ENCODE measurements around a stretch of chr10.

DNA sequence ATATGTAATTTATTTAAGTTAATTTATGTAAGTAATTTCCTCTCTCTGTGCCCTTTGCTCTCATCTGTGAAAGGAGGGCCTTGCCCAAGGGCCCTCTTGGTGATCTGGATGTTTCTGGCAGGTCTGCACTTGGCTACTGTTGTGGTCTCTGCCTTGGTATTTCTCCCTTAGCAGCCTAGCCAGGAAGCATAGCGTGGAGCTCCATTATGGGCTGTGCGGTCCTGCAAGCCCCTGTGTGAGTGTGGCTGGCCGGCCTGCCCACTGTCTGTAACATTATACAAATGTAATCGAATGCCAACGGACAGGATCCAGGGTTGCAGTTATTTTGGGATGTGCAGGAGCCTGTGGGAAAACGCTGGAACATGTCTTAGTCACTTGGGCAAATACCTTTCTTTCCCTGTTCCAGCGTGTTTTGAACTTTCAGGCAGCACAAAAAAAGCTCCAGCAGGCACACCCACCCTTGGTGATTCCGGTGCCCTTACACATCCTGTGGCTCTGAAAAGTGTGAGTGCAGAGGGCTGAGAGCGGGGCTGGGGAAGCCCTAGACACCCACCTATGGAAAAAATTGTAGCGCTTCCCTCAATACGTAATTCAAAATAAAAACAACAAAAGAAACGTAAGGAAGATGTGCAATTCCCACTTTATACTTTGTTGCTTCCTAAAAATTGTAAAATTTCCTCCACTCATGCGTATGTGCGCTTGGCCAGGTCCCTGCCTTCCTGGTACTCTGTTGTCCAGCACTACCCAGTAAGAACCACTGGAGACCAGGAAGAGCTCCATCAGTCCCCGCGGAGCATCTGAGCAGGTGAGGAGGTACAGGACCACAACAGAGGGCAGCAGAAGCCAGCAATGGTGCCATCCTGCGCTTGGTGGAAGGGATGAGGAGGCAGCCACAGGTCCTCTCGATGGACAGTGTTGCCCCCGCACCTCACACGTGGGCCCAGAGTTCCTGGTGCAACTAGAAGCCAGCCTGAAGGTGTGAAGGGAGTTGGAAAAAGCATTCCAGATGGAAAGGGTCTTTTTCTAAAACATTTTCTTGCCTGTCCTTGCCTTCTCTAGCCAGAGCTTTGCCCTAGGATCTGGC, 29.7 kb downstream of the BAG3 start:
- RRBS, result no CpG with 5 or more reads among the region's 20 CpGs

DNA sequence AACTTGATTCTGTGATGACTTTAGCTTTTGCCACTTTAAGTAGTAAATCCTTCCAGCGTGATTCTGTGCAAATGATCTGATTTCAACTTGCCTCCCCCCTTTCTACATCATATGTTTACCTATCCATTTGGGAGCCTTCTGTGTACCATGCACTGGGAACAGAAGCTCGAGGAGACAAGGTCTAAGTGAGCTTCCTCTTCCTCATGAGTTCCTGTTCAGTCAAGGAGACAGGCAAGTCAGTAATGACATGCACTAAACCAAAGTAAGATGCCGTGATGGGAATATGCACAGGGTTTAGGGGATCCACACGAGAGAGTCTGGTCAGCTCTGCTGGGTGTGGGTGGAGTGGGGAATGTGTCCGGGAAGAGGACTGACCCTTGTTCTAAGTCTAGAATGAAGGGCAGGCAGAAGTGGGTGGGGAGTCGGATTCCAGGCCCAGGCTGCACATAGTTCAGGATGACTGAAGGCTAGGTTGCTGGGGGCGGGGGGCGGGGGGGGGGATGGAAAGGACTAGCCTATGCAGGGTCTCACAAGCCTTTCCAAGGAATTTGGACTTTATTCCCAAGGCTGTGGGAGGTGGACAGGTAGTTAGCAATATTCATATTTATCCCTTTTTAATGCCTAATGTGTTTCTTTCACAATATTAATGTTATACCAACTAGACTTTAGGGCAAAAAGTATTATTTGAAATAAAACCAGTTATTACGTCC, 17.5 kb downstream of the INPP5F start:
- RRBS, result no CpG with 5 or more reads among the region's 9 CpGs

DNA sequence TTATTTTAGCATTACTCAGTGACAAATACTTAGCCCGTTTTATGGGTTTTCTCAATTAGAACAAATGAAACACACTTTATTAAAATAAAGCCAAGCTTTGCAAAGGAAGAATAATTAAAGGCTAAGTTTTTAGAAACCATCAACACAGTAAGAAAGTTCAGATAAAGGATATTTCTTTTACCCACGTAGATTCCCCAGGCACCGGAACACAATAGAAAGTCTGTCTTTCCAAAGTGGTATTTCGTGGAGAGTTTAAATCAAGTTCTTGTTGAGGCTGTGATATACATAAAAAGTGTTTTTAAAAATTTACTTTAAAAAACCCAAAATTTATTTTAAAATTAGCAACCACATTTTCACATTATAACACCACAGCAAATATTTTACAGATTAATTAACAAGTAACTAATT, 15.5 kb downstream of the MCMBP start:
- RRBS, result no CpG with 5 or more reads among the region's 4 CpGs

DNA sequence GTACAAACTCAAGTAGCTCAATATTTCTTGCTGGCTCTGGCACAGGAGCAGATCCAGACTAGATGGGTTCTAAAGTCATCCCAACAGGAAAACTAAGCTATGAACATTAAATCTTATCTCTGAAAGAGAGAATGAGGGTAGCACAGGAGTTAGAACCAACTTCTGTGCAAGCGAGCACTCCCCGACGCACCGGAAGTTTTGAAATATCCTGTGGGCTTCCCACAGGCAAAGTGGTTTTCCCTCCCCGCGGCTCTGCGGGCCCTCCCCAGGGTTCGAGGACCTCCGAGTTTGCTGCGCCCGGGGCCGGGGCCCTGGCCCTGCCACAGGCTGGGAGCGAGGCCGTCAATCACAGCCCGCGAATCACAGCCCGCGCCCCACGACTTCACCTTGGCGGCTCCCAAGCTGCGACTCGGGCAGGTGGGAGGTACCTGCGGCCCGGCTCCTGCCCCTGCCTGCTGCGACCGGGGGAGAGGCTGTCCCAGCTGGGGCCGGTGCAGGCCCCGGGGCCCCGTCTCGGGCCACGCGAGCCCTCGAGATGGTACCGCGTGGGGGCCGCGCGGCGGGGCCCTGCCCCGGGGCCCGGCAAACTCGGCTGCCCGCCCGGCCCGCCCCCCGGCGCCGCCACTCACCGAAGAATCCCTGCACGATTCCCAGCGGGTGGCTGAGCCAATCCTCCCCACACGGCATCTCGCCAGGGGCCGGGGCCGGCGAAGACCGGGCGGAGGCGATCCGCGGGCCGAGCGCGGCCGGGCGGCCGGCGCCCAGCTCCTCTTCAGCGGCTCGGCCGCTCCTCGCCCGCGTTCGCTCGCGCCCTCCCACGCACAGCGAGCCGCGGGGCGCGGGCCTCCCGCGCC, 518 bp downstream of the MCMBP start:
- RRBS, result 2% methylated on average over 26 of the region's 85 CpGs

DNA sequence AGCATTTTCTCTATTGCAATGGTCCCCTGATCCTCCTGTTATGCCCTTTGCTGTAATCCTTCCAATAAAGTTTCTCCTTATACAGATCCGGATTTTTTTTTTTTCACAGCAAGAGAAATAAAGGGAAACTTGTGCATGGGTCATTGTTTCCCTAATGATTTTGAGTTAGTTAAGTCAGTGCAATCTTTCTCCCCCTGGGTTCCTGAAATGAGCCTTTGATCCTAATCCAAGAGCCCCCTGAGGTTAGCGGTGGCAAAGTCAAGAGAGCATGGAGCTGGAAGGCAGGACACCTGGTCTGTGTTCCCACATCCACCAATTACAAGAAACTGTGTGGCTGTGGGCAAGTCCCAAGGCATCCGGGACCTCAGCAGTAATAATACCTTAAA, 129.4 kb upstream of the WDR11 start:
- RRBS, result no CpG with 5 or more reads among the region's 3 CpGs

- RRBS, result no CpG with 5 or more reads among the region's 11 CpGs
Observed at GRCh38 chr10:120880109-120880719, 29.1 kb downstream of the WDR11 start.

DNA sequence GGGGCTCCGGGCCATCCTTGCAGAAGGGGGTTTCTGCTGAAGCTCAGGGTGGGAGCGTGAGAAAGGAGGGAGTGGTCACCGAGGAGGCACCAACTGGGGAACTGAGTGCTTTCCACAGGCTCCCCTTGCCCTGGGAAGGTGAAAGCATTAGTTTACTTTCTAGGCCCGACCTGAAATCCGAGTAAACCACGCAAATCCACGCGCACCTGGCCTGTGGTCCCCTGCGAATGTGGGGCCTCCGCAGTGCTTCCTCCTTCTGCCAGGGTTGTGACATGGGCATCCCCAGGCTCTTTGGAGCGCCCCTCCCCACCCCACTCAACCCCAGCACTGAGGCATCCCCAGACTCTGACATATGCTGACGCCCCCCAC, 129.0 kb downstream of the WDR11 start:
- RRBS, result 73% methylated on average over 1 of the region's 12 CpGs

- RRBS, result no CpG with 5 or more reads among the region's 10 CpGs
Observed at GRCh38 chr10:121459970-121460505, 138.2 kb downstream of the FGFR2 start.

DNA sequence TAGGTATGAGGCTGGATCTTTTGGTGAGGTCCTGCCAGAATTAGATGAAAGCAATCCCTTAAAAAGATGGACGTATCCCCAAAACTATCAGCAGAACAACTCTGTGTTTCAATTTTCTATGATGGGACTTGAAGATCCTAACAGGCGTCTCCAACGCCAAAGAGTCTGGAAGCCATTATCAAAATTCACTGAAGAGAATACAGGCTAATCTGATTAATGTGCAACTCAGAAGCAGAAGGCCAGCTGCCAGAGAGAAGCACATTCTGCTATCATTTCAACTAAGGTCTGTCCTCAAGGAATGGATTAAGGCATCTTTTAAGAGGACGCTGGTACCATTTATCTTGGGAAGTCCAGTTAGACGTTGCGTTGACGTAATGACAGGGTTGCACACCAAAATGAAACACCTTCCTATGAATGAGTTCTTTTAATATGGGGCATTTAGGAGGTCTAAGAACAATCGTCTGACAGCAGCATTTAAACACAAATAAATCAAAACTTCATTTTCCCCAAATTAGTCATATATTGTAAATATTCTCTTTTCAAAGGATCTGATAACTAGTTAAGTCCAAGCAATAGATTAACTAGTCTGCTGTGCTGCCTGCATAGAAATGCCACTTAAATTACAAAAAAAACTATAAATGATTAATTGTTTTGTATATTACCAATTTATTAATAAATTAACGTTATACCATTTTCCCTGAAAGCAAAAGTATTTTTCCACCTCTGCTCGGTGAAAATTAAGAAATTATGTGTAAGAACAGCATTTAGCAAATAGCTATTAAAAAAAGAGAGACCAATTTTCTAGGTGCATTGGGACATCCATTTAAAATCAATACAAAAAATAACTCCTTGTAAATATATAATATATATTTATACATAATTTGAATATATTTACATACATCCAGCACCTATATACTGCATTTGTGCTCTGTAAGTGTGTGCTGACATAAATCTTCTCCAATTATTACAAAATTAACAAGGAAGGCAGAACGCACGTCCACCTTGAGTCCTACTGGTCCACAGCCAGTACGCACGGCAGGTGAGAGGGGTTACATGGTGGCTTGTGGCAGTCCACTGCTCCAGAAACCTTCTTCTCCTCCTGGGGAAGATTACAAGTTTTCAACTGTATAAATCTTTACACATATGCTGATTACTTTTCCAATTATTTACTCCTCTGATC, 119.3 kb downstream of the FGFR2 start:
- RRBS, result no CpG with 5 or more reads among the region's 14 CpGs

DNA sequence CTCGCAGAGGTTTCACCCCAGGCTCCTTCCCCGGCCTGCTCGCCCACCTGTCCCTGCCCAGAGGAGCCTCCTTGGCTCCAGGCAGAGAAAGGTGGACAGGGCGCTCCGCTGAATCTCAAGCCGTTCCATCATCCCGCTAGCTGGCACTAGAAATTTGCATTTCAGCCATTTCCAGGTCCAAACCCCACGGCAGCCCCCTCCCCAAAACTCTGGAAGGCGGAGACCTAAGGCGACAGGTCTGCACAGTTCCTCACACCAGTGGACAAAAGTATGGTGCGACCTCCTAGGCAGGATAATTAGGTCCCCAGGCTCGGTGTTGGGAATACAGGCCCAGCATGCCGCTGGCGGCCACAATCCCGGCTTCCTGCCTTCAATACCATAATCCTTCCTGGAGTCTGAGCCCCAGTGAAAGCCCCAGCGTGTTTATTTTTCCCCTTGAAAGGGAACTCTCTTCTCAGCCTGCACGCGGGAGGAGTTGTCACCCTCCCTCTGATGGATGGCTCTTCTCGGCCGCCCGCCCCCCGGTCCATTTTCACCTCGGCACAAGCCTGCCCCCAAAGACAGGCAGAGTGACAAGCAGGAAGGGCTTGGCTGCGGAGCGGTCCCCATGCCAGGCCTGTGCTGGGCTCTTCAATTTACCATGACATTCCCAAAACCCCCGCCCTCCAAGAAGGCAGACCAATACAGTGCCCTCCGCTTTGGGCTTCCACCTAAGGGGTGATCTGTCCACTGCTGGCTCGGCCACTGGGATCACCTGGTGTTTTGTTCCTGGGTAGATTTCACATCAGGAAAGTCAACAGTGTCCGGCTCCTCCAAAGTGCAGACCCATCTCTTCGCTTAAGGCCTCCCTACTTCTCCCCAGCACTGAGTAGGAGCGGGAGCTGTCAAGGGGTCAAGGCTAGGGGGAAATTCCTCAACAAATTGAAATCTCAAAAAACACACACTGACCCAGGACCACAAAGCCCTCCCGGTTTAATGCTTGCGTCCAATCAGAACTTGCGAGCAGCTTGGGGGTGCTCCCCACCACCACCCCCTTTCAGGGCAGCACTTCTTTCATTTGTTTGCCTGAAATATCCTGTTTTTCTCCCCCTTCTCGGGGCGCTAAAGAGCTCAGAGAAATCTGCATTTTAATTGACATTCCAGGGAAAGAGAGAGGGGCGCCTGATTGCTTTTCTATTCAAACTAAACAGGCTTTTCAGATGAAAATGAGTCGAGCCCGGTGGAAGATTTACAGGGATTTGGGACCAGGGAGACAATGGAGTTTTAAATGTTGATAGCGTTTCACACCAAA, 2.1 kb downstream of the FGFR2 start:
- RRBS, result no CpG with 5 or more reads among the region's 40 CpGs

- RRBS, result no CpG with 5 or more reads among the region's 19 CpGs
Observed at GRCh38 chr10:121682119-121682693, 84.0 kb upstream of the FGFR2 start.

DNA sequence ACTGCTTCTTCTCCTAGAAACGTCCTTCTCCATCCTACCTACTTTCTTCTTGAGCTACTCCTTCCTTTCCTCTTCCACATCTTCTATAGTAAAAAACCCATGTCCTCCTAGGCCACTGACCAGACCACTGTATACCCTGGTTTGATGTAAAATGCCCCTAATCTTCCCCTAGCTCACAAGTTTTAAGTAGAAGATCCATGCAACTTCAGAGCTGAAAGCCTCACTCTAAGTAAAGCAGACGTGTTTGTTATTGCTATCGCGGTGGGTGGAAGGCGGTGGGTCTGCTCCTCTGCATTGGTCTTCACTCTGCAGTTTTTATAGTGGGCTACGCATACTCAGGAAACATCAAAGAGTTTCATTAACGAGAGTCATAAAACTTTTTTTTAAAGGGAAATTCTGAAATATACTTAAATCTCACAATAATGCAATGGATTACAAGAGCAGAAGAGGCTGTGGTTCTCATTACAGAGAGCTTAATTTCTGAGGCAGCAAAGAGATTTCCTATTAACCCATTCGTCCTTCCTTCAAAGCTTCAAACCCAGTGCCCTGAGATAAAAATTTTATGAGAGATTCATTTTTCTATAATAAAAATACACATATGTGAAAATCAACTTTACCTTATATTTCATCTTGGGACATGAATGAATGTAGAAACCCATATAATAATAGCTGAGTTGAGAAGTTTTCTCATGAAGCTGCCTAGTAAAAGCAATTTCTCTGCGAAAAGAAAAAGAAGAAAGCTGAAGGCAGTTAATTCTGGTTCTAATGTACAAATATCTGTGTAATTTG, 91.5 kb downstream of the ATE1 start:
- RRBS, result no CpG with 5 or more reads among the region's 9 CpGs

GRCh38 chr10:121928860-121929084, 941 bp upstream of the ATE1 start:
- RRBS, result no CpG with 5 or more reads among the region's 2 CpGs

DNA sequence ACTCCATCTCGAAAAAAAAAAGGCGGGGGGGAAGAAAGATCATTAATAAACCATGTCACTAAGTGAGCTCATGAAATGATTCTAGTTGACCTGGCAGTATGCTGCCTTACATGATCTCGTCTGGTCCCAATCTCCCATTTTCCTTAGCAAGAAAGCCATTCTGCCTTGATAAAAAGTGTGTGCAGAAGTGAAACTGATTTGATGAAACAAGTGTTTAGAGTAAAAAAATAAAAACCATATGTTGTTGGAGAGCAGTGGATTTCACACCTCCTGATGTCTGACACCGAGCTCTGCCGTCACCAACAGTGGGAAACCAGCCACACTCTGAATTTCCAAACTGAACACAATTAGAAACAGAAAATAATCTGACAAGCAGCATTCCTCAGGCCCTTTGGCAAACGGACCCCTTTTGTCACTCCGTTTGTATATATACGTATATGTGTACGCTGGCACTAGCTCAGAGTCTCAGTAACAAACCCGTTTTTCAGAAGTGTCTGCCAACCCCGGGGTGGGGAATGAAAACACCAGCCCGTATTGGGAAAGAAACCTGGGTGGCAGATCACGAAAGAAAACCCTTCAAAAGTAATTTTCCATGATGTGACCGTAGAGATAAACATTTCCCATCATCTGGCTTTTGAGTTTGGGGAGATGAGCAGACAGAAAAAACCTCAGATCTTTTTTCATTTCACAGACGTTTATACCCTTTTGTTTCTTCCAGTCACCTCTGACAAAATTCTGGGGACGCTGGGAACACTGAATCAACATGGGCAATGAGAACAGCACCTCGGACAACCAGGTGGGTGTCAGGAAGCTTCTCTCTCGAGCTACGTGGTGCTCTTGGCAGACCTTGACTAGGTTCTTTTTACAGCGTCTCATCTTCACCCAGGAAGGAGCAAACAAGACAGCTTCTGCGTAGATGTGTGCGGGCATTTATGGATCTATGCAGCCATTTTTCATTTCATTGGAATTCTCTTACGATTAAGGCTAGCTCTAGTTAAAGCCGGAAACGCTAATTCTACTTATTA, 32.6 kb downstream of the TACC2 start:
- RRBS, result no CpG with 5 or more reads among the region's 25 CpGs

GRCh38 chr10:122033311-122033906, 44.4 kb downstream of the TACC2 start:
- RRBS, result no CpG with 5 or more reads among the region's 9 CpGs

DNA sequence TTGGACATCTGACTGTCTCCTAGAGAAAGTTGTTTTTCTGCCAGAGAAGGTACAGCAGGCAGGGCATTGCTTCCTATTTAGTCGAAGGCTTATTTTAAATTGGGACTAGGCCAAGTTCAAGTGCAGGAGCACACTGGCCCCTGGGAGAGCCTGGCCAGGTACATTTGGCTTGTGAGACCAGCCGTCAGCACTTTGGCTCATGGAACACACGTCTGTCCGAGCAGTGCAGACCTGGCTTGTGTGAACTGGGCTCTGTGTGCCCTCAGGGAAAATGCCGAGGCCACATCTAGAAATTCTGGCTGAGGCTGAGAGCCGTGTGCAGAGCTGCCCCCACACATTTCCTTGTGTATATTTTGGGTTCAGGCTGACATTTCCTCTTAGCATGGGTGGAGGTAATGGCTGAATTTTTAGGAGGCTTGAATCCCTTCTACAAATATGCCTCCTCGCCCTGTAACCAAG, 113.6 kb downstream of the TACC2 start:
- RRBS, result no CpG with 5 or more reads among the region's 7 CpGs

DNA sequence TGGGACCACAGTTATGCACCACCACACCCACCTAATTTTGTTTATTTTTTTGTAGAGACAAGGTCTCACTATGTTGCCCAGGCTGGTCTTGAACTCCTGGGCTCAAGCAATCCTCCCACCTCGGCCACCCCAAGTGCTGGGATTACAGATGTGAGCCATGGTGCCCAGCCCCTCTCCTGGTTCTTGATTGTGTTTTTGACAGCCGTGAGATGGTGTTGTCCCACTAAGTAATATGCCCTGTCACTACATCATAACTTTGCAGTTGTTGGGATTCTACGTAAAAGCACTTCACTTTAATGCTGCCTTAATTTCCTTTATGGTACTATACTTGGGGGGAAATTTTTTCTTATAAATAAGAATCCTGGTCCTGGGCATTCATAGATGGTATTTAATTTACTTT, 110.0 kb upstream of the BTBD16 start:
- RRBS, result no CpG with 5 or more reads among the region's 3 CpGs

- RRBS, result no CpG with 5 or more reads among the region's 11 CpGs
Observed at GRCh38 chr10:122241570-122242271, 29.4 kb upstream of the BTBD16 start.

All from foreskin fibroblast (primary cell).